ENCODE data around the gene TUBB2B.

DNA sequence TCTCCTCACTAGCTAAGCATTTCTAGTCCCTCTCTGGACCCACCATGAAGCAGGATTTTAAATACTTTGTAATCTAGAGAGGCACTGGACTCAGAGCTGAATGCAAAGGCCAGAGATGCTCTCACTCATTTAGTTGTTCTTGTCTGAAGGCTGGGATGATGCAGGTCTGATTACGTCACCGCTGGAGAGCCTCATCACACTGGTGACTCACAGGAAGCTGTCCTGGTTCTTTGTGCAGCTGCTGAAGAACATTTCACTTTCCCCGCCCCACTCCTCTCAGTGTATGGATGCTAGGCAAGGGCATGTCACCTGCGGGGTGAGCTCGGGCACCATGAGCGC, 19.4 kb upstream of the TUBB2A start:
- PRO-cap, 2 experiments, result no peak in any of the 2 experiments
- RAMPAGE, long total RNA, 5 experiments, result no peak in any of the 5 experiments

DNA sequence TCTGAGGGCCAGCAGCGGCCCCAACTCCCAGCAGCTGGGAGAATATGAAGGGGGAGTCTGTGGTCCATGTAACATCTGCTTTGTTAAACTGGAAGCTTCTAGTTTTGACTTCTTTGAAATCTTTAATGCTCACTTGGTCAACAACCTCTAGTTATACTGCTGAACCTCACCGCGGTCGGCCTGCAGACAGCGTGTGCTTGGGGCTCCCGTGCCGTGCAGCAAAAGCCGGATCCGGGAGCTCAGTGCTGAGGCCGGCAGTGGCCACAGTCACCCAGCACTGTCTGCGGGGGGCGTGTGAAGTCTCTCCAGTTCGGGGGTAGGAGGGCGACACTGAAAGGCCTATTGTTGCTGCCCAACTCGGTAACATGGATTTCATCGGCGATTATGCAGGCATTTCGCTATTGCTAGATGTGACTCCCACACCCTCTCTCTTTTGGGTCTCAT, 34.0 kb downstream of the TUBB2B start:
- PRO-cap, 2 experiments, result no peak in any of the 2 experiments
- RAMPAGE, long total RNA, 5 experiments, result no peak in any of the 5 experiments

GRCh38 chr6:3227477-3228220, at the start of gene TUBB2B:
Gene TUBB2B (minus strand): TSS chr6:3227653.
- PRO-cap, 2 experiments, result peak in 2 of 2 experiments; most common minus-strand start chr6:3227653 (in 2)
- RAMPAGE, long total RNA, 5 experiments, result start-site peak on the minus strand in 3 of 5 experiments, at chr6:3227594-3227789 at its widest, 18 to 74 reads per replicate

- PRO-cap, 2 experiments, result peak in 1 of 2 experiments; most common plus-strand start chr6:3259911 (in 1); most common minus-strand start chr6:3259795 (in 1)
- RAMPAGE, long total RNA, 5 experiments, result no peak in any of the 5 experiments
These were observed 848 bp downstream of the PSMG4 start for GRCh38 chr6:3259322-3260267.

DNA sequence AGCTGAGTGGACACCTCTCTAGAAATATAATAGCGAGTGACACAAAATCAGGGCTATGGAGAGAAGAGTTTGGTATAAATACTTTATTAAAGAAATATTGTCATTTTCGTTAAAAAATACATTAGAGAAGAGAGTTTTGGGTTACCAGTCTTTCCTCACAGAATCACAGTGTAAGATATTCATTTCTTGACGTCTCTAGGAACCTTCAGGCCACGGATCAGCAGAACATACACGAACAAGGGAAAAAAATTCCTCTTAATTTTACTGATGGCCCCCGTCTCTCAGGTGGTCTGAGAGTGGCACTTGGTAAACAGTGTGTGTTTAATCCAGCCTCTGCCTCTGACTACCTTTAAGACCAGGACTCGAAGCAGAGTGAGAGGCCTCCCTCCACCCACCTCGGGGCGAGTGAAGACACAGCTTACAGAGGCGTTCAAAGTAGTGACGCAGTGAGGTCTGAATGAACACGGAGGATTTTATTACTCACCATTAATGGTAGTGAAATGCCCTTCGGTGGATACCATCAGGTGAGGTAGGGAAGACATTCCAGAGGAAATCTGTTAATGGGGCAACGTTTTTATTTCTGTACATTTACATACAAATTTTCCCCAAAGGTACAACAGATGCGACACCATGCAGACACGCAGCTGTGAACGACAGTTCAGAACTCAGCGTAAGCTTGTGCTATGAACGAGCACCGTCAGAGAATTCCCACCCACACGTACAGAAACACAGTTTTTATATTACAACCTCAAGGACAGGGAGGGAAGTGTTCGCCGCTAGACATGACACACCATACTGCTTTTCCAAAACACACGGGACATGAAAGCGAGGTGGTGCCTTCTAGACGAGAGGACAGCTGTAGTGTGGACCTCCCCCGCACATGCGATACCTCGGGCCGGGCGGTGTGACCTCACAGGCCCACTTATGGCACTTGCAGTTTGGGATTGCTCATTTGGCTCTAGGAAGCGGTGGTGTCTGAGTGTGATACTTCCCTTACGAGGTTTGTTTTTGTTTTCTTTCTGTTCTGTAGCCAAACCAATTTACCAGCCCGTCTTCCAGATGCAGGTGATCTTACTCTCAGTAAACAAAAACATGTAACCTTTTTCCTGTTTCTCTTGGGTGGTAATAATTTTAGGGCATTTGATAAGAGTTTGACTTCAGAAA, 10.5 kb downstream of the PSMG4 start:
- PRO-cap, 2 experiments, result no peak in any of the 2 experiments
- RAMPAGE, long total RNA, 5 experiments, result no peak in any of the 5 experiments

DNA sequence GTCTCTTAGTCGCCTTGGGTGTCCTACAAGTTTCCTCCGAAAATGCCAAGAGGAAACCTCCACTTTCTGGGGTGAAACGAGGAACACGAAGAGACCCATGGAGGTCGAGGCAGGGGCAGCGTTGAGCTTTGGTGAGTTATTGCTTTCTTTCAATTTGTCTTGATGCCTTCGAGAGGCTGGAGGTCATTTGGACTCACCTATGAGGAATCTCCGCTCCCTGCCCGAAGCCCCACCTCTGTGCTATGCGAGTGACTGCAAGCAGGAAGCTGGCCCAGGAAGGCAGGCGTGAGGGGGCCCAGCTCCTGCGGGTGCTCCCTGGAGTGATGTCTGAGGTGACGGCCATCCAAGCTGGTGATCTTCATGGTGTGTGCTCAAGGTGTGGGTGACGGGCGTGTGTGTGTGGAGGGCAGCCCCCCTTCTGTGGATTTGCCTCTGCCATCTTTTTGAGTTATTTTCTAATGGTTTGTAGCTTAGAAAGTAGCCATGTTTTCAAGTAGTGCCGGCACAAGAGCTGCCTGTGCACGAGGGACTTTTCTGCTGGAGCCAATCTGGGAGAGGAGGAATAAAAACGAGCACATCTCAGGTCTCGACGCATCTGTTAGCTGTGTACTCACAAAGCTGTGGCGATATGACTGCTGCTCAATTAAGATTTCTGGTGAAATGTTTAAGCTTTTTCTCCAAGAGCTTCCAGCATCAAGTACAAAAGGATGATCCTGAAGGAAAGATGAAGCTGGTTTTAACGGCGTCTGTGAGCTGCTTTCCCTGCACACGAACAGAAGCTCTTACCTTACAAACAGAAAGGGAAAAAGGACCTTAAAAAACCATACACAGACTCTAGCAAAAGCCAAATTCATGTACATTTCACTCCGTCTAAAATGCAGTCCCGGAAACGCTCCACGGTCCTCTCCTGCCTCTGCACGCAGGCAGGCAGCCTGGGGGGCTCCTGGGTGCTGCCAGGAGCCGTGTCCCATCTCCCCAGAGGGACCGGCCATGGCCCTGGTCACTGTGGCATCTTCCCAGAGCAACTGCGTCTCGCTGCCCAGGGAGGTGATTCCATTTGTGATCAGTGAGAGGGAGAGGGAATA, 13.3 kb downstream of the PSMG4 start:
- PRO-cap, 2 experiments, result no peak in any of the 2 experiments
- RAMPAGE, long total RNA, 5 experiments, result no peak in any of the 5 experiments

DNA sequence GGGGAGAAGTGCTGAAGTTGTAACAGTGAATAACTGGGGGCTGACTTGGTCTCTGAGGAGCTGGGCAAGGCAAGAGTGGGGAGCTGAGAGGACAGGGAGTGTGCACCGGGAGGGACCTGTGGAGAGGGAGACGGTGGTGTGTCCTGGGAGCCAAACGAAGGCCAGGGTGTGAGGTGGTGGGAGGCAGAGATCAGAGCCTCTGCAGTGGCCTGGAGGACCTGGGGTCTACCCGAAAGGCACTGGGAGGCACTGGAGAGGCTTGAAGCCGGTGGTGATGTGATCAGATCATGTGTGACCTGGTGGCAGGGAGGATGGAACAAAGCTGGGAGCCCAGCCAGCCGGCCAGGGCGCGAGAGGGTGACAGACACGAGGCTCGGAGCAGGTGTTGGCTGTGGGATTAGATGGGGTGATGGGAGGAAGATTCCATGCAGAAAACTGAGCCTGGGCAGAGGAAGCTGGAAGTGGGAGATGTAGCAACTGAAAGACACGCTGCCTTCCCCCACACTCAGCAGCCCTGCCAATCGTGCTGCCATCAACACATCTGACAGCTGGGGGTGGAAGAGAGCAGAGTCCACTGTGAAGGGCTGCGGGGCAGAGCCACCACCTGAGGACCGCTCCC, 36.6 kb downstream of the PSMG4 start:
- PRO-cap, 2 experiments, result no peak in any of the 2 experiments
- RAMPAGE, long total RNA, 5 experiments, result no peak in any of the 5 experiments

DNA sequence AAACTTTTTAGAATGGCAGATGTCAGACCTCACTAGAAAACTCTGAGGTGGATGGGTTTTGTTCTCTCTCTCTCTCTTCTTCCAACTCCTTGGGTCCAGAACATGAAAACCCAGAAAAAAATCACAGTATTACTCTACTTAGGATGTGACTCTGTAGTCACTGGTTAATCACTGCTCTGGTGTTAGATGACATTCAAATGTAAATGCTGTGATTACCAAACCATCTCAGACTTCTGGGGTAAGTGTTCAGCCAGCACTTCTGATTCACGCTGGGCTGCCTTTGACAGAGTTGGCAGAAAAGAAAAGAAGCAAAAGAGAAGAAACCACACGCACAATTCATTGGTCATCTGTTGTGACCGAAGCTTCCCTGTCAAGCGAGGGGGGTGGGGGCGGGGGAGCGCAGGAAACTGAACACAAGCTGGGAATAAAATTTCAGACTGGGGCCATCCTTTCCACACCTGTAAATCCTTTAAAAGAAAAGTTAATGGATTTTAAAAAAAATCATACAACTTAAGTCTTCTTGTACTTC, 82.7 kb downstream of the PSMG4 start:
- PRO-cap, 2 experiments, result peak in 1 of 2 experiments; most common plus-strand start position 427 of the sequence (in 1); most common minus-strand start position 276 of the sequence (in 1)
- RAMPAGE, long total RNA, 5 experiments, result no peak in any of the 5 experiments

GRCh38 chr6:3377871-3378681, 78.8 kb downstream of the SLC22A23 start:
- PRO-cap, 2 experiments, result no peak in any of the 2 experiments
- RAMPAGE, long total RNA, 5 experiments, result no peak in any of the 5 experiments

DNA sequence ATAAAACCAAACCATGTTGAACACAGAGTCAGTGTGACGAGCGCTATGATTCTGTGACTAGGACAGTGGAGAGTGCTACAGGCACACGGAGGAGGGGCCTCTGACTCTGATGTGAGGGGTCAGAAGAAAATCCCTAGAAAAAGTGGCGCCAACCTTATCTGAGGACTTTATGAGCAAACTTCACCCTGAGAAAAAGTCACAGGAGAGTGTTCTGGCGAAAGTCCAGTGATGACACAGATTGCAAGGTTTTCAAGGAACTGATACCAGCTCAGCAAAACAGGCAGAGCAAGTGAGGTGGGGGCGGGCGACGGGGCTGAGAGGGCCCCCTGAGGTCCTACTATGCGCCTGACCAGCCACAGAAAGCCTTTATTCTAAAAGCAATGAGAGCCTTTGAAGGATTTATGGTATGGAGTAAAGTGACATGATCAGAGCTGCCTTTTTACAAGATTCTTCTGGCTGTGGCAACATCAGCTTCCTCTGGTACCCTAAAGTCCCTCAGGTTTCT, 73.3 kb downstream of the SLC22A23 start:
- PRO-cap, 2 experiments, result no peak in any of the 2 experiments
- RAMPAGE, long total RNA, 5 experiments, result no peak in any of the 5 experiments

DNA sequence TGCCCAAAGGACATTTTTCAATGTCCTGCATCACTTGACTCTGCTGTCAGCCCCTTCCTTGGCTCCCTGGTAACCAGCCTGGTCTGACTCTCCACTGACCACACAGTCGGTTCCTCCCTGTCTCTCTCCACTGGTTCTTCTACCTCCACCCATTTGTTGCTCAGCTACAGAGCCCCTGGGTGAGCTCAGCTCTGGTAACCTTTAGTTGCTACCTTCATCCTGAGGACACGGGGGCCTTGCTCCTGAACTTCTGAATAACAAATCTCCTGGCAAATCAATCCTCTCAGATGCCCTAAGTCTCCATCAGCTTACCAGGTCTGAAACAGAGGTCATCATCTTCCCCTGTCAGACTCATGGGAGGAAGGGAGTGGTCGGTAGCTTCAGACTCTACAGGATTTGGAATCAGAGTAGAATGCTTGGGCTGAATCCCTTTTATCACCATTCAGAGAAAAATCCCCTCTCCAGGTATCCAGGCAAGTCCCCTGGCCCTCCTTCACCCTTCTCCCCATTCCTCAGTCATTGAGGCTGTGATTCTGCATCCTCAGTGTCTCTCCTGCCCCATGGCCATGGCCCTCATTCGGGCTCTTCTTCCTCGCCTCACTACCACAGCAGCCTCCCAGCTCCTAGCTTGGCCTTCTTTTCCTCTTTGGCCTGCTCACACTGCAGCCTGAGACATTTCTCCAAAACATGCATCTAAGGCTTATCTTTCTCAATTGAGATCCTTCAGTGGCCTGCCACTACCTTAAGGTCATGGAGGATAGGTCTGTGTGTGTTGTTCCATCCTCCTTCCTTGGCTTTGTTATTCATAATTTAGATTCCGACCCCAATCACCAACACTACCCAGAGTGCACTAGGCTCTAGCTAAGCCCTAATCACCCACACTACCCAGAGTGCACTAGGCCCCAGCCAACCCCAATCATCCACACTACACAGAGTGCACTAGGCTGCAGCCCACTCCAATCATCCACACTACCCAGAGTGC, 55.0 kb downstream of the SLC22A23 start:
- PRO-cap, 2 experiments, result no peak in any of the 2 experiments
- RAMPAGE, long total RNA, 5 experiments, result no peak in any of the 5 experiments

DNA sequence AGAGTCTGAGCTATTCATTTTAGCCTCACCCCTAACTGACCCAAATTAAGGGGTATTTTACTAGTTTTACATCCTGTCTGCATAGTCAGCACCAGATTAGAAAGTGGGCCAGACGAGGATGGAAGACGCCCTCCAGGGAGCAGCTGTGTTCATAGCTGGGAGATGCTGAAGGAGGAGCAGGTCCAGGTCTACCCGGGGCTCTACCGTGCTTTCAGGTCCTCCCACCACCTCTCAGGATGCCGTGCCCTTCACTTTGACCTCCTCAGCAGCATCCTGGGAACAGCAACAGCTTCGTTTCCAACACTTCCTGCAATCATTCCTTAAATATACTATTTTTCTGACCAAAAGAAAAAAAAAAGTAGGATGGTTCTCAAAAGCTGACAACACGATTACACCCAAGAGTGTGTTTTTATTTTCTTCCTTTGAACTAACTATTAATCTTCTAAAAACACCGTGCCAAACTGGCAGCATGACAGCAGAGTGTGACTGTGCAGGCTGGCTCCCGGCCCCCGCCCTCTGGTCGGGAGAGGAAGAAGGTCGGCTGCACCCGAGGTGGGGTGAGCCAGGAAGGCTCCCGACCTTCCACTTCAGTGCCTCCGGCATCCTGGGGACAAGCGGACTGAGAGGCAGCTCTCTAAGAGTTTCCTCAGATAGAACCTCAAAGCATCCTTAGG, 29.3 kb downstream of the SLC22A23 start:
- PRO-cap, 2 experiments, result no peak in any of the 2 experiments
- RAMPAGE, long total RNA, 5 experiments, result no peak in any of the 5 experiments

- PRO-cap, 2 experiments, result peak in 1 of 2 experiments; most common plus-strand start chr6:3506996 (in 1)
- RAMPAGE, long total RNA, 5 experiments, result no peak in any of the 5 experiments
These were observed 50.0 kb upstream of the SLC22A23 start for GRCh38 chr6:3506872-3507160.

- PRO-cap, 2 experiments, result no peak in any of the 2 experiments
- RAMPAGE, long total RNA, 5 experiments, result no peak in any of the 5 experiments
These were observed 70.0 kb upstream of the SLC22A23 start for GRCh38 chr6:3526663-3527351.

DNA sequence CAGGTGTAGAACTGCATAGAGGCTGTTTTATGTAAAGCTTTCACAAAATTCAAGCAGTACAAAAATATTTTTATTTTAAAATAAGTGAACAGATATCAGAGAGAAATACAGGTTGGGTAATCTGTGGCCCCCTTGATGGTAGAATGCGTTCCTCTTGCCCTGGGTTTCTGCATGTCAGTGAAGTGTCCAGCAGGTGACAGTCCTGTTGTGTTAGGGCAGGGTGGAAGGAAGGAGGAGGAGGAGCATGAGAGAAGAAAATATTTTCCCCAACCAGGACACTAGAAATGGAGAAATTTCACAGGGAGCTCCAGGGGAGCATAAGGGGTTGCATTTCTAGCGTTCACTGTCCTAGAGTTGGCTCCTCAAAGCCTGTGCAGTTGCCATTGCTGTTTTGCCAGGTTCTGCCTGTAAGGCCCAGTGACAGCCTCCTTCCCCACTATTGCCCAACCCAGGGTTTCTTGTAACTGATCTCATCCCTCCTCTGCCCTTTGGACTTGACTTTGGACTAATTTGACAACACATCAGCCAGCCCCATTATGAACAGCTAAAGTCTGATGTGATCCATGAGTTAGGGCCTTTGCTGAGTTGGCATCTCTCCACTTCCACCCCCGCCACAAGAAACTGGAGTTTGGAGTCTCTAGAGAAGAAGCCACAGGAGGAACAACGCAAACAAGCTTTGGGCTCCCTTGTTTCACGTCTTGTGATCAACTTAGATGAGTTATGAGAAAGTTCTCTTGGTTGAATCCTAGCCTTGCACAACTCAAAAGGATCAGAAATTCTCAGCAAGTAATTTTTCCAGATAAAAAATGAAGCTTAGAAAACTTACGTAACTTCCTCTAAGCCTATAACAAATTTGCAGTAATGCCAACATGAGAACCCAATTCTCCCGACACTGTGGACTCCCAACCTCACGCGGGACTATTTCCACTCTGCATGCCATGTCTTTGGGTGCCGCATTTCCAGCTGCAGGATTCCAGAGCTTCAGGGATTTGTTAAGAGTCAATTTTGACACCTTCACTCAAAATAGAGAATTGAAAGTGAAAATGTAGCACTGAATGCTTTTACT, 13.9 kb upstream of the FAM50B start:
- PRO-cap, 2 experiments, result peak in 1 of 2 experiments; most common minus-strand start position 702 of the sequence (in 1)
- RAMPAGE, long total RNA, 5 experiments, result no peak in any of the 5 experiments

DNA sequence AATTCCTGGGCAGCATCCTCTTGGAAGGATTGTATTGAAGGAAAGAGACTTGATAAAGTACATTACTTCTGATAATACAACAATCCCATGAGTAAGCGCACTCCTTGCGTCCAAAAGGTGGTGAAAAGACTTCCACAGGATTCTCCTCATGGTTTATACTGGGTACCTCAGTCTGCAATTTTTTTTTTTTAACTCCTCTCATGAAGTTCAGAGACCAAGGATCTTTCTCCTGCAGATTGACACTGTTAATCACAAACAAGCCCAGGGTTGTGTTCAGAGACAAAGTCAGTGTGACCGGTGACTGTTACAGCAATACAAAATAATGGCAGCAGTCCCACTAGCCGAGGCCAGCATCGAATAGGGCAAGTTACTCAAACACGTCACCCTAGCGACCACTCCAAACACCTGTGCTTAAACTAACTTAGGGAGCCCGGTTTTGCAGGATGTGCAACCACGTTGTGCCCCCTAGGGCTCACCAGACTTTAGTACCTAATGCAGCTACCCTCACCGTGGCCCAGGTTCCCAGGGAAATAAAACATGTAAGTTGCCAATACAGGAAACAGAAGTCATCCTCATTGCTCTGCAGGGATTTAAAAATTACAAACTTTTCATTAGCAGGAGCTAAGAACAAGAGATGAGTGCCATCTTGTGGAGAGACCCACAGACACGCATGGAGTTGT, 37.9 kb downstream of the FAM50B start:
- PRO-cap, 2 experiments, result no peak in any of the 2 experiments
- RAMPAGE, long total RNA, 5 experiments, result no peak in any of the 5 experiments

- PRO-cap, 2 experiments, result no peak in any of the 2 experiments
- RAMPAGE, long total RNA, 5 experiments, result no peak in any of the 5 experiments
These were observed 78.9 kb downstream of the FAM50B start for GRCh38 chr6:3928089-3928452.

- PRO-cap, 2 experiments, result peak in 1 of 2 experiments; most common plus-strand start chr6:4282031 (in 1); most common minus-strand start chr6:4281921 (in 1)
- RAMPAGE, long total RNA, 5 experiments, result no peak in any of the 5 experiments
These were observed 146.4 kb upstream of the ECI2 start for GRCh38 chr6:4281470-4282471.

- PRO-cap, 2 experiments, result no peak in any of the 2 experiments
- RAMPAGE, long total RNA, 5 experiments, result no peak in any of the 5 experiments
These were observed 288.8 kb upstream of the CDYL start for GRCh38 chr6:4487304-4487809.

DNA sequence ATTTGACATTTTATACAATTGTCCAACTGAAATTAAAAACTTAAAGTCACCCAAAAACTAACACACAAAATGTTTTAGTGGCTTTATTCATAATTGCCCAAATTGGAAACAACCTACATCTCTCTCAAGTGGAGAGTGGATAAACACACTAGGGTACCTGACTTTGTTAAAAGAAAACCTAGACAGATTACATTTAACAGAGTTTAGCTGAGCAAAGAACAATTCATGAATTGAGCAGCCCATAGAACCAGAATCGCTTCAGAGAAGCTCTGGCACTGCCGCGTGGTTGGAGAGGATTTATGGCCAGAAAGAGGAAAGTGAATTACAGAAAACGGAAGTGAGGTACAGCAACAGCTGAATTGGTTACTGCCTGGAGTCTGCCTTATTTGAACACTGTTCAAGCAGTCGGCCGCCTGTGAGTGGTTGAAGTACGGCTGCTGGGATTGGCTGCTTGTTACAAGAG, 253.9 kb upstream of the CDYL start:
- PRO-cap, 2 experiments, result no peak in any of the 2 experiments
- RAMPAGE, long total RNA, 5 experiments, result no peak in any of the 5 experiments